Camera-type eye (tissue), 1 donor: ENCODE results near the genes OR5A1, OOSP2, MS4A6E, MS4A5 and MS4A13.

- RAMPAGE, long total RNA = no peak
These were observed 14.3 kb downstream of the DTX4 start for GRCh38 chr11:59185991-59186789.

DNA sequence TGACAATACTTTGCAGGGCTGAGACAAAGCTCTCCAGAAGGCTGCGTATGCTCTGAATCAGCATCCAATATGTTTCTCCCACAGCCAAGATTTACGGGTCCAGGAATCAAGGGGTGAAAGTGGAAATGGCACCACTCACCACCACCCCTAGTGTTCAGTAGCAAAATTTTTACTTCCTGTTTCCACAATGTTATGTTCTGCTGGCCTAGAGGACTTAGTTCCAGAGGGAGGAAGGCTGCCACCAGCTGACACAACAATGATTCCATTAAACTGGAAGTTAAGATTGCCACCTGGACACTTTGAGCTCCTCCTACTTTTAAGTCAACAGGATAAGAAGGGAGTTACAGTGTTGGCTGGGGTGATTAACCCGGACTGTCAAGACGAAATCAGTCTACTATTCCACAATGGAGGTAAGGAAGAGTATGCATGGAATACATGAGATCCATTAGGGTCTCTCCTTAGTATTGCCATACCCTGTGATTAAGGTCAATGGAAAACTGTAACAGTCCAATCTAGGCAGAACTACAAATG is 68.6 kb upstream of the MPEG1 start:
- RAMPAGE, long total RNA = no peak

- RAMPAGE, long total RNA = no peak
These were observed 67.2 kb upstream of the OR5AN1 start for GRCh38 chr11:59291540-59291836.

GRCh38 chr11:59436200-59436599 is at the start of gene OR5A1:
OR5A1 (plus strand) TSS chr11:59436469.
- RAMPAGE, long total RNA = no peak

DNA sequence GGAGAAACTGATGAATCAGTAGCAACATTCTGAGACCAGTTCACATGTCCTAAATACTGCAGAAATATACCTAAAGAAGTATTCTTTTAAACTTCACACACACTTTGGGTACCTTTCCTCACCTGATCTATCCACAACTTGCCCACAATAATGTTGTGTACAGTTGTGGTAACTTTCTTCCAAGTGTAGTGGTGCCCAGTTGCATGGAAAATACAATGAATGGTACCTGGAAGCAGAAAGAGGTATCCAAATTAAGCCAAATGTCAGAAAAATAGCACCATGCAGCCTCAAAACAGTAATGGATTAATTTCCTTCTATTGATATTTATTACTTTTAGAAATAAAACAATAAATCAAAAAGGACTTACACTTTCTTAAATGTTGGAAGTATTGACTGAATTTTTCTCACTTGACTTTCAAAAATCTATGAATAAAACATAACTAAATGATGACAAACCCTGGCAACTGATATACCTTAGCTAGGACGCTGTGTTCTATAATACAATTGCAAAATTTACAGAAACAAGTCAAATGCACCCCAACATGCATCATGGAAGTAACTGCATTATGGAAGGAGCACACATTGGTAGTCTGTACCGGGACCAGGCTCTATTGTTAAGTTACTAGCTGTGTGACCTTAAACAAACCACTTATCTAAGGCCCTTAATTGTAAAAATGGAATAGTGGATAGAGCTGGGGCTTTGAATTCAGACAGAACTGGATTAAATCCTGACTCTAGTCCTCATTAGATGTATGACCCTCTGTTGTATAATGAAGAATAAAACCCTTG is 34.1 kb downstream of the OSBP start:
- RAMPAGE, long total RNA = no peak

- RAMPAGE, long total RNA = no peak
These were observed at the start of gene OOSP2 for GRCh38 chr11:60040330-60040698. OOSP2 (plus strand) TSS chr11:60040409.

GRCh38 chr11:60281582-60282092 is 1.2 kb downstream of the MS4A4A start:
- RAMPAGE, long total RNA = no peak

DNA sequence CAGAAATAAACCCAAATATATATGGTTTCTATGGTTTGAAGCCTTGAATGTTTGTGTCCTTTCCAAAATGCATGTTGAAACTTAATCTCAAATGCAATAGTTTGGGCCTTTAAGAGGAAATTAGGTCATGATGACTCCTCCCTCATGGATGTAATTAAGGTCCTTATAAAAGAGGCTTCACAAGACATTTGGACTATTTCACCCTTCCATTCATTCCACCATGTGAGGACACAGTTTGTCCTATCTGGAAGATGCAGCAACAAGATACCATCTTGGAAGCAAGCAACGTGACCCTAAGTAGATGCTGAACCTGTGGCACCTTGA is at the start of gene MS4A6E:
TSS of gene MS4A6E (plus strand) at position 196 of the 324 bp plus-strand sequence.
- RAMPAGE, long total RNA = no peak

GRCh38 chr11:60429335-60429852 is at the start of gene MS4A5:
MS4A5 (plus strand) TSS chr11:60429572.
- RAMPAGE, long total RNA = no peak

- RAMPAGE, long total RNA = no peak
These were observed at the start of gene MS4A13 for GRCh38 chr11:60515104-60515683. MS4A13 (plus strand) TSS chr11:60515392.

GRCh38 chr11:60946547-60947029 is 5.4 kb downstream of the SLC15A3 start:
- RAMPAGE, long total RNA = no peak

GRCh38 chr11:61061673-61061952 is 40.7 kb upstream of the CD5 start:
- RAMPAGE, long total RNA = no peak

- RAMPAGE, long total RNA = no peak
These were observed 10.0 kb upstream of the CD5 start for GRCh38 chr11:61092186-61092820.

GRCh38 chr11:61110640-61111076 is 8.4 kb downstream of the CD5 start:
- RAMPAGE, long total RNA = no peak

- RAMPAGE, long total RNA = no peak
These were observed 12.1 kb downstream of the CD5 start for GRCh38 chr11:61114389-61114817.

- RAMPAGE, long total RNA = no peak
These were observed 16.2 kb downstream of the CD5 start for GRCh38 chr11:61118418-61118915.

GRCh38 chr11:61123480-61123890 is 21.2 kb downstream of the CD5 start:
- RAMPAGE, long total RNA = no peak

DNA sequence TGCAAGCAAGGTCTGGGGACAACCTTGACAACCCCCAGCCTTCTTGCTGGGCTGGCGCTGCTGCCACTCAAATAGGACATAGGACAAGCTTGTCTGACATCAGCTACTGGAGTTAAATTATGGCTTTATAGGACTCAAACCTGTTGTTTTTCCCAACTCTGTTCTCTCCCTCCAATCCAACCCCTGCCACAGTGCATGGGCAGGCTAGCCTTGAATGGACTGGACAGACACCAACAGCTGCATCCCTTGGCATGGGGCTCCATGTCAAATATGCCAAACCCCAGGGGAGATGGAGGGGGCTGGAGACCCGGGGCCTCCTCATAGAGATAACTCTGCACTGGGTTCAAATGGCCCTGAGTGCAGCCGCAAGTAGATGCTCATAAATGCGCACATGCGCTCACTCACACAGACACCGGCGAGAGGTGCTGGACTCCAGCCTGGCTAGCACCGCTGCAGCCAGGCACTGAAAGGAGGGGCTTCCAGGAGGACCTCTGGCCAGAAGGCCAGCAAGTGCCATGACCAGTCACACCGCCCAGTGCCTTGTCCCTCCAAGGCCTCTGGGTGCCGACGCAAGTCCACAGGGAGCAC is 28.9 kb downstream of the CD5 start:
- RAMPAGE, long total RNA = no peak

- RAMPAGE, long total RNA = no peak
These were observed 26.5 kb downstream of the PGA5 start for GRCh38 chr11:61267418-61267920.

DNA sequence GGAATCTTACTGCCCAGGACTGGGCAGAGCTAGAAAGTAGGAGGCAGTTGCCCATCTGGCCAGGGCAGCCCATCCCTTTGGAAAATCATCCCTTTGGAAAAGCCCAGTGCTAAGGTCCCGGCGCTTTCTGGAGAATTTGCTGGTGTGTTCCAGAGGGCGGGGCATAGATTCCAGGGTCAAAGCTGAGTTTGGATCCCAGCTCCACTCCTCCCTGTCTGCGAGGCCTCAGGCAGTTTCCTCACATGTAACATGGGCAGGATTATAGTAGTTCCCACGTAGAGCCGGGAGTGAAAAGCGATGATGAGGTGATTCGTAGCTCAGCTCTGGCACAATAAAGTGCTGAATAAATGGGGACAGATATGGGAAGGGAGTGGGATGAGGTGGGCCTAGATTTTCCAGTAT is 3.8 kb upstream of the PPP1R32 start:
- RAMPAGE, long total RNA = no peak